Pericardium fibroblast (primary cell): ENCODE measurements around a stretch of chr5.

DNA sequence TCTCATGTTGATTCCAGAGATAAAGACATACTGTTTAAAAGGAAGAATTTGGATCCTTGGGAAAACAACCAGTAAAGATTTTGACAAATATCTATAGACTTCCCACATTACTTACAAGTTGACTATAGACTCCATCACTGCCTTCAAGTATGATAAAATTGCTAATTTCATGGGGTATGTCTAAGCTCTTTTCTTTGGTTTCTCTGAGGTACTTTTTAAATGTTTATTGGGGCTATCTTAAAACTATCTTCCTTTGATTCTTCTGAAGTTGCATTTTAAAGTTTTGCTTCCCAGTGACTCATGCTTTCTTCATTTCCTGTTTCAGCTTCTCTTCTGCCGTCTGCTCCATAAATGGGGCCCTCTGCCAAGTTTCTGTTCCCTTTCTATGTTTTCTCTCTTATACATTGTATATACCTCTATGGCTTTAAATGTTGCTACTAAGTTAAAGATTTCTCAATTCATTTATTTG lies 125.5 kb downstream of the ST8SIA4 start:
- RAMPAGE, long total RNA = no peak

GRCh38 chr5:100841639-100842013 lies 61.5 kb downstream of the ST8SIA4 start:
- RAMPAGE, long total RNA = no peak

DNA sequence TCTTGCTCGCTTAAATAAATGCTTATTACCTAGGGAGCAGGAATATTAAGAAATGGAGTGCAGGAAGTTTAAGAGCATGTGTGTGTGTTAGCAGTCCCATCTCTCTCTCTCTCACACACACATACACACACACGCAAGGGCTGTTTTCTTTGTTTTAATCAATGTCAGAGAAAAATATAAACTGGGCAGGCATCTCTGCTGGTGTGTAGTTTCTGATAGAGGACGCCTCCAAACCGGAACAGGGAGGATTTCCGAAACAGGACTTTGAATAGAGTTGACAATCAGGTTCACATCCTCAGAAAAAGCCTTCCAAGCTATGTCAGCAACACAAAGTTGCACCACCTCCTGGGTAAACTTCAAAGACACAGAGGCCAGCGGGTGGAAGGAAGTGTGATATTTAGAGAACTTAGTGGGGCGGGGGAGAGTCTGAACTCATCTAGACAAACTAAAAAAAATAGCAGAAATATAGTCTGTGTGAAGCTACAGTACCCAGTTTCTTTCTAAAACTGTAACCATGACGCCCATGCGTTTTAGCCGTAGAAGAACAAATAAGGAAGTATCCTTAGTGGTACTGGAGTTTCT lies 1.2 kb downstream of the ST8SIA4 start:
- RAMPAGE, long total RNA = no peak

DNA sequence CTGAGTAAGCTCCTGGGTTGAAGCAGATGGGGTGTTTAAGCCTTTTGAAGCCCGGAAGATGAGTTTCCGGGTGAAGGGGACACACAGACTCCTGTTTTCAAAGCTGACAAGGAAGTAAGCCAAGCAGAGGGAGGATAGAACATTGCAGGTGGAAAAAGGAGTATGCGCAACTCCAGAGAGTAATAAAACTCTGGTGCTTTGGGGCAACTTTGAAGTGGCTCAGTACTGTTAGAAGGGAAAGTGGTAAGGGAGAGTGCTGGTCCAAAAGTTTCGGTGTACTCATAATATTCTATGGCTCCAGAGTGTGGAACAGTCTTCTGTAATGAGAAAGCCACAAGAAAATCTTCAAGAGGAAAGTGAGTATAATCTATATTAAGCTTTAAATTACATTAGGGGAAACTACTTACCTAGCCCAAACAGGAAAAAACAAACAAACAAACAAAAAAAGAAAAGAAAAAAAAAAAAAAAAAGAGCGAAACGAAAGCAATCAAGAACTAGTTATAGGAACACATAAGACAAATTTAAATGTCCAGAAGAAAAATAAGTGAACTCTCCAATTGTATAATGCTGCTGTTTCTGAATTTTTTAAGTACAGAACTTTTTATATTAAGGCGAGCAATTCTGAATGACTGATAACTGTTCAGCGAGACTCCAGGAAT lies 2.4 kb upstream of the ST8SIA4 start:
- RAMPAGE, long total RNA = no peak

DNA sequence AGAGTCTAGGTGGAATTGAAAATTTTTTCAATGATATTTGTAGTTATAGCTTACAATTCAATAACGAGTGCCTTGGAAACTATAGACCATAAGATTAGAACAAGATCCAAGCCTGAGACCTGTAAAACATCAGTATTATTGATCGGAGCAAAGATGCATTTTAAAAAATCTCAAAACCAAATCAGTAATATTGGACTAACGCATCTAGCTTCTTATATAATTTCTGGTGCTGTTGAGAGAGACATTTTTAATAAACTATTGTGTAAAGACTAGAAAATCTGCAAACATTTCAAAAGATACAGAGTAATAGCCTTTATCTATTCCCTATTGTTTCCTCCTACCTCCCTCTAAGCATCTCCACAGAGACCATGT lies 669.6 kb upstream of the ST8SIA4 start:
- RAMPAGE, long total RNA = no peak

- RAMPAGE, long total RNA = no peak
These were observed 41.0 kb downstream of the PAM start for GRCh38 chr5:102795977-102796549.

DNA sequence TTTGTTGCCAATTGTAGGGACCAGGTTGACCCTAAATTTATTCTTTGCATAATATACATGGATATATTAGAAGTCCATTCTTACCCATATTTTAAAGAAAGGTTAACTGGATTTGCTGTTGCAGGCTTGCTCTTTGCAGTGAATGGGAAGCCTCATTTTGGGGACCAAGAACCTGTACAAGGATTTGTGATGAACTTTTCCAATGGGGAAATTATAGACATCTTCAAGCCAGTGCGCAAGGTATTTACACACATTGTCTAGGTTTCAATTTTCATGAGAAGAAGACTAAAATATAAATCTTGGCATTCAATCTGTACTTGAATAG lies 110.3 kb downstream of the GIN1 start:
- RAMPAGE, long total RNA = no peak

DNA sequence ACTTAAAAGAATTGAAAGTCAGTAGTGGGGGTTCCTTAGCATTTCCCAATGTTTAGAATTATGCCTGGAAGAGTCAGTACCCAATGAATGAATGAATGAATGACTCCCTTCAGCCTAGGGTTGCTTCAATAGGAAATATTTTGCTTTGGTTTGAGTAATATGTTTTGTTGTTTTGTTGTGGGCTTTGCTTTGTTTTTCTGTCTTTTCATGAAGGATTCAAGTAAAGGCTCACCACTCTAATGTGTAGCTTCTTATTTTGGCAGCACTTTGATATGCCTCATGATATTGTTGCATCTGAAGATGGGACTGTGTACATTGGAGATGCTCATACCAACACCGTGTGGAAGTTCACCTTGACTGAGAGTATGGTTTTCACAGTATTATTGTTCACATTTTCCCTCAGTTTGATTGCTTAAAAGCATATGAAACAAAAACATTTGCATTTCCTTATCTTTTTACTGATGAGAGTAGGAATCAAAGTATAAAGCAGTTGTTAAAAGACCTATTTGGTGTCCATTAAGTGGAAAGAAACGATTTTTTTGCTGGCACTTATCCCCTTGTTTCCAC lies 102.8 kb downstream of the GIN1 start:
- RAMPAGE, long total RNA = no peak

- RAMPAGE, long total RNA = no peak
These were observed 256 bp downstream of the MACIR start for GRCh38 chr5:103258884-103259153.

DNA sequence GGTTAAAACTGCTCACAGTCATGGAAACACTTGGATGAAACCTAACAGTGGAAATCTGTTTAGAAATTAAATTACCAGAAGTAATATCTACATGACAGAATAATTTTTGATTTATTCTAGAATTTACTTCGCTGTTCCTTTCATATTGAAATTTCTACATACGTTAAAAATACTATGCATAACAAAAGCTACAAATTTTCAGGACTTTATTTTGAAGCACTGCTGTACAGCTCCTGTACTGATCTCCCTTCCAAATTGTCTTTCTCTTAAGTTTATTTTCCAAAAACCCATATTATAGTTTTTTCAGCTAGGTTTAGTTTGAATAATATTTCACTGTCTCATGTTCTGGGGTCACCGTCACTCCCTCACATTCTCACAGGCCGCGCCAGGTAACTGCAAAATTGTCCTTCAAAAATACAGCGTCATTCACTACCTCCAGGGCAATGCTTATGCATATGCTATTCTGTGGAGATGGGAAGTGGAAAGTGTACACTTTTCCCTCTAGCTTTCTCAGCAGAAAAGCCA lies 1.1 kb downstream of the NUDT12 start:
- RAMPAGE, long total RNA = no peak

GRCh38 chr5:103569263-103569717 lies 6.7 kb upstream of the NUDT12 start:
- RAMPAGE, long total RNA = no peak

DNA sequence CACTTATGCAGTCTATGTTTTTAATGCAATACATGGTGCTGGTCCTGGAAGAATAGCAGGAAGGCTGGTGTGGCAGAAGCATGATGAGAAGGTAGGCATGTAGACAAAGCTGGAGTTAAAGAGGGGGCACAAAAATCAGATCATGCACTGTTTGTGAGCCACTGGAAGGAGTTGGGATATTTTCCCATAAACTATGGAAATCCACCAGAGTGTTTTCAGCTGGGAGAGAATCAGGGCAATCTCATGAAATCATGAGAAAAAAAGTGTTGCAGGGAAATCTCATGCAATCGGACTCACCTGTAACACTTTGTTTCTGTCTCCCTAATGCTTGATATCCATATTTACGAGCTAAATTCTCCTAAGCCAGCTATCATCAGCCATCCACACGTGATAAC lies 194.9 kb upstream of the NUDT12 start:
- RAMPAGE, long total RNA = no peak

DNA sequence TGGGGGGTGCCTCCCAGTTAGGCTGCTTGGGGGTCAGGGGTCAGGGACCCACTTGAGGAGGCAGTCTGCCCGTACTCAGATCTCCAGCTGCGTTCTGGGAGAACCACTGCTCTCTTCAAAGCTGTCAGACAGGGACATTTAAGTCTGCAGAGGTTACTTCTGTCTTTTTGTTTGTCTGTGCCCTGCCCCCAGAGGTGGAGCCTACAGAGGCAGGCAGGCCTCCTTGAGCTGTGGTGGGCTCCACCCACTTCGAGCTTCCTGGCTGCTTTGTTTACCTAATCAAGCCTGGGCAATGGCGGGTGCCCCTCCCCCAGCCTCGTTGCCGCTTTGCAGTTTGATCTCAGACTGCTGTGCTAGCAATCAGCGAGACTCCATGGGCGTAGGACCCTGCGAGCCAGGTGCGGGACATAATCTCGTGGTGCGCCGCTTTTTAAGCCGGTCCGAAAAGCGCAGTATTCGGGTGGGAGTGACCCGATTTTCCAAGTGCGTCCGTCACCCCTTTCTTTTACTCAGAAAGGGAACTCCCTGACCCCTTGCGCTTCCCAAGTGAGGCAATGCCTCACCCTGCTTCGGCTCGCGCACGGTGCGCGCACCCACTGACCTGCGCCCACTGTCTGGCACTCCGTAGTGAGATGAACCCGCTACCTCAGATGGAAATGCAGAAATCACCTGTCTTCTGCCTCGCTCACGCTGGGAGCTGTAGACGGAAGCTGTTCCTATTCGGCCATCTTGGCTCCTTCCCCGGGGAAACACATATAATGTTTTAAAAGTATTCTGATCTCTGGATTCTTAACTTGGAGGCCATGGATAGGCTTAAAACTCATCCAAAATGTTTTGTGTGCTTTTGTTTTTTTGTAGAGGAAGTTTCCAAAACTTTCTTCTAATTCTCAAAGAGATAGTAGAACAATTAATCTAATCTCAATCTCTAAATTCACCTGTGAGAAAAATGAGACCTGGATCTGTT lies 889.4 kb upstream of the NUDT12 start:
- RAMPAGE, long total RNA = no peak

DNA sequence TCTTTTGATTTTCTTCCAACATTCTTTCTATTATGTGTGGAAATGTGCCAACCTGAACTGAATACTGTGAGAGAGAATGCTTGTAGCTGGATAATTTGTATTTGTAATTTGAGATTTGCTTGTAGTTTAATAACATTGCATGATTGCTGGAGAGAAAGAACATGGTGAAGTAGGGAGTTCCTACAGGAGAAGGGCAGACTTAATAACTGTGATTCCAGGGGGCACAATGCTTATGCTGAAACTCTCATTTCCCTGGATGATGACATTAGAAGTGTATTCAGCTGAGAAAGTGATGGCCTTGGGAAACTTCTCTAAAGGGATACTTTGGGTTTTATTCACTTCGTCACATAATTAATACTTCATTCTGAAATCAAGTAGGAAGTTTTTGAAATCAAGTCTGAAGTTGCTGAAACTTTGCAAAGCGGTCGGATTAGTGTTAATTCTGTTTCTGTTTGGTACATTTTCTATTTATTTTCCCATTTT lies 978.1 kb upstream of the NUDT12 start:
- RAMPAGE, long total RNA = no peak

DNA sequence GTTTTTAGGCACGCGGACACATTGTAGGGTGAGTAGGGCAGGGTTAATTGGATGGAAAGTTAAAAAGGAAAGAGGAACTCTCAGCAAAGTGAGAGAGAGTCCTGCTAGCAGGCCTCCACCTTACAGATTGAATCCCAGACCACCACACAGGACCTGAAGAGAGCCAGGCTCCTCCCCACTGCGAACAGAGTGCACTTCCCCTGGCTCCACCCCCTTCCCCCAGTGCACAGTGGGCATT lies 814.0 kb downstream of the EFNA5 start:
- RAMPAGE, long total RNA = no peak

DNA sequence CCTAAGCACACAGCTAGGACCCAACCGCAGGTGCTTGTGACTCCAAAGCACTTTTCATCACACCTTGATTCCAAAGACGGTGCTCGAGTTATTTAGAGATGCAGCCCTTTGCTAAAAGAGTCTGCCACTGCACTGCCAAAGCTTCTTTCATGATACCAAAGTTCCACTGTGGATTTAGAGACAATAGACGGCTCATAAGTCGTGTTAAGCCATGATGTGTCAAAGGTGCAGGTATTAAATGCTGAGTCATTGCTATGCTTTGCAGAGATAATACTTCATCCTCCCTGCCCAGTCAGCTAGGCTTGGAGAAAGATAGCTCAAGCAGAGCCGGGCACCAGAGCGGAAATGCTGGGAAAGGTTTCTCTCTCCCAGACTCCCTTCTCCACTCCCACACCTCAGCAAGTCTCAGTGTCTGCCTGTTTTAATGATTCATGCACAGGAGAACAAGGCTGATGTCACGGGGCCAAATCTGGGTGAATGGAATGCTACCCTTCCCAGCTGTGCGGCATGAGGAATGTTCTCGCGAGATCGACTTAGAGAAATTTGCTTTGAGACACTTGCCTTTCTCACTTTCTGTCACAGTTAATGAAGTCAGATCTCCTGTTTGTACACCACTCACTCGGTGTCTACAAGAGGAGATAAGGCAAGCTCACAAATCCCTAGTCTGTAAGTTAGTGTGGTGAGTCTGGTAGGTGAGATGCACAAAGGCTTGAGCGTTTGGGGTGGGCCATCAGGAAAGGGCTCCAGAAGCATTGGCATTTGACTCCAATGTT lies 204.5 kb downstream of the EFNA5 start:
- RAMPAGE, long total RNA = no peak

- RAMPAGE, long total RNA = no peak
These were observed 153.5 kb downstream of the EFNA5 start for GRCh38 chr5:107517197-107517604.

DNA sequence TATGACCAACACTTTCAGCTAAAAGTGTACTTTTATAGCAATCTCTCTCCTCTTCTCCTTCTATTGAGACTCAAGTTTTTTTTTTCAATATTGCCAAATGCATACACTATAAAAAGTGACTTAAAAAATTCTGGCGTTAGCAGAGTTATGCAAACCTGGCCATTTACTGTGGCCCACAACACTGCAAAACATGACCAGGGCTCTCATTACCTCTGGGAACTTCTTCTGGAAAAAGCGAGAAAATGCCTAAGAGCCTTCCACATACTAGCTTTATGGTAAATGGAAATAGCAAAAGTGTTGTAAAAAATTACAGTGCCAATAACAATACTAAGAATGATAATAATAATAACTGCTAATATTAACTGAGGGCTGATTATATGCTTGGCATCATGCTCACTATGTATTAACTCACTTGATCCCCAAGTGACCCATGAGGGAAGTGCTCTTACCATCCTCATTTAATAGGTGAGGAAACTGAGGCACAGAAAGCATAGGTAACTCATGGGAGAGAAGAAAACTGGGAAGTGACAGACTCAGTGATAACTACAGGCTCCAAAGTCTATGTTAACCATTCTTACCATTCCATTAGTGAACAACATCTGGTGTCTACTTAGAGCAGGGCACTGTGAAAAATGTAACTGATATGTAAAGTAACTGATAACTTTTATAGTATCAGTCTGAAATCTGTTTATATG lies 118.6 kb downstream of the EFNA5 start:
- RAMPAGE, long total RNA = no peak

DNA sequence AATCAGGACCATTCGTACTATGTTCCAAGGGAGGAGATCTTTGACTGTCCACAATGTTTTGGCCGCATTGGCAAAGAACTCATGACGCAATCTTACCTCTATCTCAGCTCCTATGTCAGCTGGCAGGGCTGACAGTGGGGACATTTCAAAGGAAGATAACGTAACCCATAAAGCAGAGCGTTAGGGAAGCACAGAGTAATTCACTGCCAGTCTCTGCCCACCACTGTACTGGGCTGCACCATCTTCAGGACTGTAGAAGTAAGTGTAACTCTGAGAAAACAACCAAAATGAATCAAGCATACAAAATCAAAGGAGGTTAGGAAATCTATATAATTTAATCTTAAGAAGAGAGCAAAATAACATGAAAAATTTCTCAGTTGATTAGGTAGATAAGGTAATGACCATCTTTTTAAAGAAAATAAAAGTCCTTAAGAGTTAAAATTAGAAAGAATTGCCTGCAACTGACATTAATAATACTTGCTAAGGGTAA lies 69.5 kb downstream of the EFNA5 start:
- RAMPAGE, long total RNA = no peak

DNA sequence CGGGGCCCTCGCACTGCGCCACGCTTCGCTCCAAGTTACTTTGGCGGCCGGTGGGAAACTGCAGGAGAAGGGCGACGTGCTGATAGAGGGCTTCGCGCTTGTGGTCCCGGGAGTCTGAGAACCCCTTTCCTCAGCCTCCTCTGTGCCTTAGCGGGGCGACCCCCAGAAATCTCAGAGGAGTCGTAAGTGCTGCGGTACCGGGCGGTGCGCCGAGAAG lies 325 bp upstream of the EFNA5 start:
- RAMPAGE, long total RNA = no peak